ENCODE measurements around the gene GALT.

DNA sequence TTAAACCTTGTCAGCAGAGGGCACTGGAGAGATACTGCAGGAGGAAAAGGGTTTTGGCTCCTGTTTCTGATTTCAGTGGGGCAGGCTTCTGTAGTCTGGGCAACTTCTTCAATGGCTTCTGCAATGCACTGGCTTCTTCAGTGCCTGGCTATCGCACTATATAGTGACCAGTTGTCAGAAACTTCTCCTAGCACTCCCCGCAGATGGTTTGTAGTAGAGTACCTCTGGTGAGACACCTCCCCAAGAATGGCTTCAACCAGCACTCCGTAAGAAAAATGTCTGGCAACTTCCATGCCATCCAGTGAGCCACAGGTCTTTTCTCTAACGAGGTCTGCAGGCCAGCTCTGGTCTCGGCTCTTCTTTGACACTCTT lies 3.2 kb upstream of the NFX1 start:
- PRO-cap, 10 experiments = peak in 1 of 10 experiments; most common plus-strand start position 75 of the sequence (in 1)

DNA sequence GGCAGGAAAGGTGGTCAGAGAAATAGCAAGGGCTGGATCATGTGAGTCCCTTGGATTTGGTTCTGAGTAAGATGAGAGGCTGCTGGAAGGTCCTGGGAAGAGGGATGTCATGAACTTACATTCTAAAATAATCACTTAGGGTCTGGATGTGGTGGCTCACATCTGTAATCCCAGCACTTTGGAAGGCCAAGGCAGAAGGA lies 7.9 kb downstream of the NFX1 start:
- PRO-cap, 10 experiments = no peak in any of the 10 experiments

GRCh38 chr9:33350345-33350748 lies 52.0 kb downstream of the AQP7 start:
- PRO-cap, 10 experiments = no peak in any of the 10 experiments

DNA sequence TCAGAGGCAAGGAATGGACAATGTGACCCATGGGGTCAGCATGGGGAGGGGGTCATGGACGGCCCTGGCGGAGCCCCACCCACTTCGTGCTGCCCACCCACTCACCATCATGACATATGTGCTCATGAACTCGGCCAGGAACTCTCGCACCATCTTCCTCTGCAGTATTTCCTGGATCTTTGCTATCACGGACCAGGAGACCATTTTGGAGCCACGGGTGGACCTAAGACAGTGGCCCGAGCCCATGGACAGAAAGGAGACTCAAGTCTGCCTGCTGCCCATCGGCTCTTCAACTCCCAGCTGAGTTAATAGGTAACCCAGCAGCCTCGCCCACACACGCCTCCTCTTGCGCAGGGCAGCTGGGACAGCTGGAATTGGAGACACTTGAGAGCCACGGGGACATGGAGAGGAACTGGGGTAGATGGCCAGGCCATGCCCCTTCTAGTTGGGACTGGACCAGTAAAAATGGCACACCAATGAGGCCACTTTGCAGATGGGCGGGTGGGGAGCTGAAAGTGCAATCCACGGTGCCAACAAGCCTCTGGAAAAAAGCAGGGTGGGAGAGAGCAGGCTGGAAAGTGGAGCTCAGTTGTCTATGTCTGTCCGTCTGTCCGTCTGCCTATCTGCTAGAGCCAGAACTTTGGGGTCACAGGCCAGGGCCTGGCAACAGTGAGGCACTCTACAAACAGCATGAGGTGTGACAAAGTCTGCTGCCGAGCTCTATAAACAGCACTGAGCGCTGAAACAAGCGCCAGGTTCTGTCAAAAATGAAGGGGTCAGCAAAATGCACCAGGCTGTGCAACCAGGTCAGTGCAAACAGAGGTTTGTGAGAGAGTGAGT lies 7.2 kb downstream of the AQP7 start:
- PRO-cap, 10 experiments = peak in 1 of 10 experiments; most common plus-strand start position 387 of the sequence (in 1); most common minus-strand start position 302 of the sequence (in 1)

DNA sequence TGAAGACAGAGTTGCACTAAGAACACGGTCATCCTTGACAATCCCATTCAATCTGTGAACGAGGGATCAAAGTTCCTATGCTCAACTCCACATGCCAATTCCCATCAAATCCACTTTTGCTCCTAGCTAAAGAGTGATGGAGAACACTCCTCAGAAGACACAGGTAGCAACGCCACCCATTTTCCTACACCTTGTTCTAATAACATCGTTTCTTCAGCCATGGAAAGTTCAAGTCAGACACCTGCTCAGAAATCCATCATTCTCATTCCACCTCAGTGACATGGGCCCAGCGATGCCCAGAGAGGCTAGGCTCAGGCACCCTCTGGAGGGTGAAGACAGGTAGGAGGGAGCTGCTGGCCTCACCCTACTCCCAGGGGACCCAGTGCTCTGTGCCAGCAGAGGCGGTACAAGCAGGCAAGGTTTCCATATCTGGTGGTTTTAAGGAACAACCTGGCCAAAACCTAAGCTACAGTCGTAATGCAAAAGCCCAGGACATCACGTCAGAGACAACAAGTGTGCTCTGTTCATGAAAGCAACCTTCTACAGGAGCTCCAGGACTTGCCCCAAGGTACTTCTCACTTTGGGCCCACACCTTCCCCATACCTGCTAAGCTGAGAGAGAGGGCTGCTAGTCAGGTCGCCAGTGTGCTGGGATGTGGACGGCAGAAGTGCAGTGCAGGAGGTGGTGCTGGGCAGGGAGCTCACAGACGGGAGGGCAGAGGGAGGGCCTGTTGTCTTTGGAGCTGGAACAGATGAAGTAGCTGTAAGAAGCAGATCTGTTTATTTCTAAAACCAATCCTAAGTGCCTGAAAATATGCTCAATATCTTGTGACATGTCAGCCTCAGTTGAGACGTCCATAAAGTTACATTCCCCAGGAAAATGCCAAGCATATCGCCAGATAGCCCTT lies 115.5 kb downstream of the UBAP2 start:
- PRO-cap, 10 experiments = no peak in any of the 10 experiments

GRCh38 chr9:33982097-33982507 lies 66.6 kb downstream of the UBAP2 start:
- PRO-cap, 10 experiments = no peak in any of the 10 experiments

- PRO-cap, 10 experiments = peak in 8 of 10 experiments; most common plus-strand start chr9:34047033 (in 7); most common minus-strand start chr9:34046910 (in 3)
Measured at GRCh38 chr9:34046758-34047163, 1.9 kb downstream of the UBAP2 start.

DNA sequence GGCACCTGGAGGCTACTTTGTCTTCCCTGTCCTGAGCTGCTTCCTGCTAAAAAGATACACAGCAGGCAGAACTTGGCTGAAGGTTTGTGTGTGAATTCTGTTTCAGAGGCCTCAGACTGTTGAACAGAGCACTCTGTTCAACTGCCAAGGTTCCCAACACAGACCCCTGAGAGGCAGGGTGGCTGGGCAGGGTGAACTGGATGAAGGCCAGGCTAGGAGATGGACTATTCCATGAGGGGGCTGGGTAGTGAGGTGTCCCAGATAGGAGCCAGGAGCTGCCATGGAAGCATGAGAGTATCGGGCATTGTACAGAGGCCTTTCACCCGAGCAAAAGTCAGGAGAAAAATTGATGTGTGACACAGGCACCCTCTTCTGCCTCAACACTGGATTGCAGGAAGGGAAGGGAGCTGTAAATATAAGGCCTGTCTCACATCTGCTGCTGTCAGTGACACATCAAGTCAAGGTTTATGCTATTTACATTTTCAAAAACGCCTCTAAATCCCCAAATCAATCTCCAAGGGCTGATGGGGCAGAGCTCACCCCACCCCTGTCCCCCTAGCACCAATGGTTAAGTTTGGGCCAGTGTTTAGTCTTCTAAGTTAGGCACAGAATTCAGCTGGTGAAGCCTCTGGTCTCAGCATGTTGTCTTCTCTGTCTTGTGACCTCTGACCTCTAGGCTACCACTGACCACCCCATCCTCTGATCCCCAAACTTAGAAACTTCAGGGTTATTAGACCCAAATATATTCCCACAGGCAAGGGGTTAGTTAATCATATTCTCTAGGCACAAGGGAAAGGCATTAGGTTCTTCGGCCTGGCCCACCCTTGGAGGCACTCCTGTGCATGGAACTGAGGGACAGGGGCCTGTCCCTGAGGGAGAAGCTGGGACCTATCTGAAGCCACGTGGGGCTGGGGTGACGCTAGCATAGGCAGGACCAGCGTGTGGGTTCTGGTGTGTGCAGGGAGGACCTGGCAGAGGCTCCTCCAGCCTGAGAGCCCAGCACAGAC lies 74.8 kb downstream of the UBAP1 start:
- PRO-cap, 10 experiments = no peak in any of the 10 experiments

- PRO-cap, 10 experiments = peak in 2 of 10 experiments; most common plus-strand start chr9:34255365 (in 2)
Measured at GRCh38 chr9:34254967-34255787, 73.9 kb downstream of the KIF24 start.

DNA sequence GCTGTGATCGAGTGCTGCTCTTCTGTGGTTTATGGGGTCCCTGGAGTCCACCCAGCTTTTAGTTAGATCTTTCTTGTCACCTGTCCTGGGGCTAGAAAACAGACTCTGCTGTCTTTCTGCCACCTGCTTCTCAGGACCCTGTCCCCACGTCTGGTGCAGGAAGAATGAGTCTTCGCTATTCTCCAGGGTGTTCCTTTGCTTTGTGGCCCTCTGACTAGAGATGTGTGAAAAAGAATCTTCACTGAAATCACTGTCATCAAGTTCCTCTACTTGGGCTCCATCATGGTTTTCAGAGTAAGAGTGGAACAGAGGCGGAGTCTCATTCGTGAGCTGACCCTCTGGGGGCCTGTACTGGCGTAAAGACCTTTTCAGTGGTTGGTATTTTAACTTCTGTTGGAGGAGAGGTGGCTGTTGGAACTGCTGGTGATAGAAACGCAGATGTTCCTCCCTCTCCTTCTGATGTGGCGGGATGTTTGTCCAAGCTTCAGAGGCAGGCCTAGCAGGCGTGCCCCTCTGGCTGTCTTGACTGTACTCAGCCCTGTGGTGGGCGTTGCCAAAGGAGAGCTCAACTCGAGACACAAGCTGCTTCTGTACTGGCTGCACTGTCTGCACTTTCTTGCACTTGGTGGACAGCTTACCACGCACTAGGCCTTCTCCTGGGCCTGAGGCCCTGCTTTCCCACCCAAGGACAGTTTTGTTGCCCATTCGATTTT lies 72.0 kb downstream of the KIF24 start:
- PRO-cap, 10 experiments = no peak in any of the 10 experiments

DNA sequence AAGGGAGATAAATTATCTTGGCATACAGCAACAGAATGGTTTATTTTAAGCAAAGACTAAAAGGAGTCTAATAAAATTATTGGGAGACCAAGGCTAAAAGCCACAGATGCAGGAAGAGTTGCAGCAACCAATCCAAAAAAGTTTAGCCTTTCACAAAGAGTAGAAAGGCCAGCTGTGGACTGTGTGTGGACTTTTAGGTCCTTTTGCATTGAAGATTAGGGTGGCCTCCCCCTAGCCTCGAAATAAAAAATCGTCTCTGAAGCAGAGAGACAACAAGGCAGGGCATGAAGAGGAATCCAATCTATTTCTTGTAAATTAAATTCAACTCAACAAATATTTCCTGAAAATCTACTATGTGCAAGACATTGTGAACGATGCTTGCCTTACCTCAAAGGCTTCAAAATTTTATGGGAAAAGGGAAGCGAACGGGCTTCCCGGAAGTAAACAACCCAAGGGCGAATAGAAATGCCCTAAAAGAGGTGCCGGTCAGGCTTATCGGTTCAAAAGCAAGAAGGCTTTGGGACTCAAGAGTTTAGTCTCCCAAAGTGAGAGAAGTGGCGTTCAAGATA lies 656 bp downstream of the KIF24 start:
- PRO-cap, 10 experiments = no peak in any of the 10 experiments

GRCh38 chr9:34338507-34339138 lies 9.3 kb downstream of the NUDT2 start:
- PRO-cap, 10 experiments = no peak in any of the 10 experiments

- PRO-cap, 10 experiments = no peak in any of the 10 experiments
Measured at GRCh38 chr9:34343048-34343538, 13.7 kb downstream of the NUDT2 start.

DNA sequence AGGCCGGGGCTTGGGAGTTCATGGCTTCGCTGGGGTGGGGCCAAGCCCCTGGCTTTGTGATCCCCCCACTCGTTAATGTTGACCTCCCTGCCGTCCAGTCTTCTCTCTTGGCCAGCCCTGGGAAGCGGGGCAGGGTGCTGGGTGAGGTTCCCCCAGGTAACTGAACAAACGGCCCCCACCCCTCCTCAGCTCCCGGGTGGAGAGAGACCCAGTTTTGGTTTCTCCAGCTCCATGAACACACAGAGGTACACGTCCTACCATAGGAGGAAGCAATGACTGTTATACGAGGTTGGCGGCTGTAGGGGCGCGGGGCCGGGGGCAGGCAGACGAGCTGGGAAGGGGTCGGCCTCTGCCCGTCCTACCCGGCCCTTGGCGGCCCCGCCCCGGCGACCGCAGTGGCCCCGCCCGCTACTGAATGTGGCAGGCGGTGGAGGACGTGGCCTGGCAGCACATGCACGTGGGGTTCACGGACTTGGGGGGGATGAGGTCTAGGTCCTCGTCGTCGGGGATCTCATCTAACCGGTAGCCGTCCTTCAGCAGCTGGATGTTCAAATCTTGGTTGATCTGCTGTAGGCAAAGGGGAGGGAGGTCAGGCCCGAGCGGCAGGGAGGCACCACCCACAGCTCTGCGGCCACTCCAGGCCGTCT lies 3.1 kb upstream of the C9orf24 start:
- PRO-cap, 10 experiments = no peak in any of the 10 experiments

- PRO-cap, 10 experiments = peak in 2 of 10 experiments; most common minus-strand start chr9:34428710 (in 2)
Measured at GRCh38 chr9:34428456-34429157, 29.8 kb downstream of the FAM219A start.

GRCh38 chr9:34610900-34612006 lies 644 bp downstream of the RPP25L start:
- PRO-cap, 10 experiments = peak in 2 of 10 experiments; most common plus-strand start chr9:34611741 (in 2); most common minus-strand start chr9:34611540 (in 1)

DNA sequence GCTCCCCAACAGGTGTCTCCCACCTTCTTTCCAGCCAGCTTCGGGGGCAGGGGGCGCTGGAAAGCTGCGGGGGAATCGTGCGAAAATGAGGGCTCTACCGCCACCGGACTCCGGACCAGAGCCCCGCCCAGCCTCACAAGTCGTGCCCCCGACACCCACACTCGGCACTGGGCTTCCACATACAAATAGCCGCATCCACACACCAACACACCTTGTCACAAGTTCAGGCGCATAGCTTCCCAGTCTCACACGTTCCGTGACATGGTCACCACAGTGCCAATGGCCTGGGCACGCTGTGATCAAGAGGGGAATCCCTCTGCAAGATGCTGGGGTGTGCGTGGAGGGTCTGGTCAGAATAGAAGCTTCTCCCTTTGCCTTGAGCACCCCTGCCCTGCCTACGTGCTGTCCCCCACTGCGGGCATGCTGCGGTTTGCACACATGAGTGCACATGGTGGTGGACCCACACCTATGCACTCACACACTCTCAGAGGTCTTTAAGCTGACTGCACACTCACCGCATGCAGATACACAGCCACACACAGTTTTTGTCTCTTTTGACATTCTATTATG lies 374 bp upstream of the ARID3C start:
- PRO-cap, 10 experiments = no peak in any of the 10 experiments

GRCh38 chr9:34646060-34647379 lies at the start of gene GALT:
GALT (plus strand) TSS chr9:34646675.
- PRO-cap, 10 experiments = peak in 10 of 10 experiments; most common plus-strand start chr9:34646675 (in 10); most common minus-strand start chr9:34646546 (in 5)

DNA sequence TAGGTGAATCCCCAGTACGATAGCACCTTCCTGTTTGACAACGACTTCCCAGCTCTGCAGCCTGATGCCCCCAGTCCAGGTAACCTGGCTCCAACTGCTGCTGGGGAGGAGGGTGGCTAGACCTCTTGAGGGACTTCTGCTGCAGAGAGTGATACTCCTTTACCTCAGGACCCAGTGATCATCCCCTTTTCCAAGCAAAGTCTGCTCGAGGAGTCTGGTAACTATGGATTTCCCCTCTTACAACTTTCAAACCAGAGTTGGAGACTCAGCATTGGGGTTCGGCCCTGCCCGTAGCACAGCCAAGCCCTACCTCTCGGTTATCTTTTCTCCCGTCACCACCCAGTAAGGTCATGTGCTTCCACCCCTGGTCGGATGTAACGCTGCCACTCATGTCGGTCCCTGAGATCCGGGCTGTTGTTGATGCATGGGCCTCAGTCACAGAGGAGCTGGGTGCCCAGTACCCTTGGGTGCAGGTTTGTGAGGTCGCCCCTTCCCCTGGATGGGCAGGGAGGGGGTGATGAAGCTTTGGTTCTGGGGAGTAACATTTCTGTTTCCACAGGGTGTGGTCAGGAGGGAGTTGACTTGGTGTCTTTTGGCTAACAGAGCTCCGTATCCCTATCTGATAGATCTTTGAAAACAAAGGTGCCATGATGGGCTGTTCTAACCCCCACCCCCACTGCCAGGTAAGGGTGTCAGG lies 1.2 kb downstream of the GALT start:
- PRO-cap, 10 experiments = no peak in any of the 10 experiments

- PRO-cap, 10 experiments = no peak in any of the 10 experiments
Measured at GRCh38 chr9:35068197-35068596, 4.2 kb downstream of the VCP start.

Measured in Metastatic Breast Carcinoma in the Brain (tissue), 10 donors.